Fallopian tube (tissue), 1 donor: Measurements from ENCODE around the gene TOGARAM1.

DNA sequence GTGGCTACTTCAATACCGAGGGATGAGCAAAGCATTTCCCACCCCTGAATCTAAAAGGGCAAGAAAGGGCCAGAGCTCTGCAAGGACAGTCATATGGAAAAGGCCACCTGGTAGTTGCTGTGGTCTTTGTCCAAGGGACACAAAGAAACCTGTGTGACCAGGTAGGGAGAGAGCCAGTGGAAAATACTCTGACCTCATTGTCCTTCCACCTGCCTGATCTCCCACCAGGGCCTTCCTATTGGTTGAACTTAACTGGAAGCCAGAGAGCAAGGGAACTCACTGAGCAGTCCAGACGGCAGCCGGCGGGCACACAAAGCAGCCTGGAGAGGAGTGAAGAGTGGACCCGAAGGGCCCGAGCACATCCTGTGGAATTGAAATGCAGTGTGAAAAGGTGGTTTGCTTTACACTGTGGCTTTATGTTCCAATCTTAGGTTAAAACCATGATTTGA, 120.8 kb downstream of the SLC25A21 start:
- PRO-cap: no peak

DNA sequence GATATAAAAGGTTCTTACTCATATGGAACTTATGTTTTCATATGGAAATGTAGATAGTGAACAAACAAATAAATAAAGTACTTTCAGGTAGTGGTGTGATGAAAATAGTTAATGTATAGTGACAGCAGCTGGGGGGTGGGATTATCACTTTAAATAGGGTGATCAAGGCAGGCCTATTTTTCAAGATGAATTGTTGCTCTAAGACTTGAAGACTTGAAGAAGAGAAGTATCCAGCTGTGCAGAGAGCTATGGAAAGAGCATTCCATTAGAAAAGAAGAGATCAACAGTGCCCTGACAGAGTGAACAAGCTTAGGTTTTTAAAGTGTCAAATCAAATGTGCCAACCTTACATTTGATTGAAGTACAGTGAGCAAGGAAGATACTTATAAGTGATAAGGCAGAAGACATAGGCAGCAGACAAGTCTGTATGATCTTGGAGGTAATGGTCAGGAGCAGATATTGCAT, 117.3 kb downstream of the MIPOL1 start:
- PRO-cap: no peak

- PRO-cap: no peak
These were observed 28.3 kb downstream of the FOXA1 start for GRCh38 chr14:37566502-37567493.

DNA sequence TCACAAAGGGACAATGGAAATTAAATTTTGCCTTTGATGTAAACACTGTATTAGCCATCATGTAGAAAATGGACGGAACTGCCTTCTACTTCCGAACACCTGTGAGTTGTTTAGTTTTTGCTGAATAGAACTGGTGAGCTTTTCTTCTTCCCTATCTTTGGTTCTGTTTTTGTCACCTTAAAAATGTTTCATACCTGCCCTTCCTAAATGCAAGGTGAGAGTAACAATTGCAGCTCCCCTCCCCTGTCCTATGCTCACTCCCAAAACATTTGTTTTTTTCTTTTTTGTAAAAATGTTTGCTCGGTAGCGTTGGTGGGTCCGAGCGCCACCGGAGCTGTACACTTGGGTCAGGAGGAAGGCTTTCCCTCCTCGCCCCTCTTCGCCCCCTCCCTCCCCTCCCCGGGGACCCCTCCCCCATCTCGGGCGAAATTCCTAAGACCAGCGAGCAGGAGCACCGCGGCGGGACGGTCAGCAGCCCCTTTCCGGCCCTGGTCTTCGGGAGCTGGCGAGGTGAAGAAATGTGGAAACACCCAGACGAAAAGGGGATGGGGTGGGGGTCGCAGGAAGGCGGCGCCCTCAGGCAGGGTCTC, 7.4 kb downstream of the FOXA1 start:
- PRO-cap: no peak

DNA sequence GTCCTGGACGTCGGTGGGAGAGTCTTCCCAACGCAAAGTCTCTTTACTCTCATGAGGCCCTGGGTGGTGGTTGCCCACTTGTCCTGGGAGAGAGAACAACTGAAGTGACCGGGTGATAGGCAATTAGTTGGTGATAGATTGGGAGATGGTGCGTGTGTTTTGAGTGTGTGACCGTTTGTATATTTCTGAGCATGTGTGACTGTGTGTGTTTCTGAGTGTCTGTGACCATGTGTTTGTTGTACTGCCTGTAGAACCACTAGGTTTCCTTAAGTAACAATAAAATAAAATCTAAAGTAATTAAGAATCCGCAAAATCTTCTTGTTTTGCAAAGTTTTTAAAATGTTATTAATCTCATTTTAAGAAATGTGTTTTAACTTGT, 1.0 kb downstream of the TTC6 start:
- PRO-cap: no peak

DNA sequence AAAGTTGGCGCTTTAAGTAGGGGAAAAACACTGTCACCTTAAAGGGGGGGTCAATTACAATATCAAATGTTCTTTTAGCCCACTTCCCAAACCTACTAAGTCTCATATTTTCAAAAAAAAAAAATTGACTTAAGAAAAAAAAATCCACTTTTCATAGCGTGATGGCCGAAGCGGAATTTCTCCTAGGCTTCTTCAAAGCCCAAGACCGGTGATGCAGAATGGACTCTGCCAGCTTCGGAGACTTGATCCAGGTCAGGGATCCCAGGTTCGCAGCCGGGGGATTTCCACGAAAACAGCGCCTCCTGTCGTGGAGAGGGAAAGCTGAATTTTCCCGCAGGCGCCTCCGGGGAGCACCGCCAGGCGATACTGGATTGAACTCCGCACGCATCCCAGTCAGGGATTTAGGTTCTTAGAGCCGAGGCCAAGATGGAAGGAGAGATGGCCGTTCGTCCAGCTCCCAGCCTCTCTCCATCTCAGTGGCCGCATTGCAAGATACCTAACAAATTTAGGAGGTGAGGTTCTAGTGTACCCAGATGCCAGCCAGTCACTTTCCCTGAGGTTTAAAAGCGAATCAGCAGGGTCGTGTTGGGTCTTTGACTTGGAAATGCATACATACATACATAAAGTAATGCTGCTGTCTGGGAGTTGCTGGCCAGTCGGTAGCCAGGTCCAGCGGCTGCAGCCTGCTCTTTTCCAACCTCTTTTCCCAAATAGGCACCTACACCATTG, 2.2 kb downstream of the TTC6 start:
- PRO-cap: no peak

- PRO-cap: no peak
These were observed 305.6 kb upstream of the SSTR1 start for GRCh38 chr14:37902002-37902558.

GRCh38 chr14:38190726-38191193, 16.9 kb upstream of the SSTR1 start:
- PRO-cap: no peak

- PRO-cap: no peak
These were observed 3.8 kb downstream of the SSTR1 start for GRCh38 chr14:38211411-38211905.

DNA sequence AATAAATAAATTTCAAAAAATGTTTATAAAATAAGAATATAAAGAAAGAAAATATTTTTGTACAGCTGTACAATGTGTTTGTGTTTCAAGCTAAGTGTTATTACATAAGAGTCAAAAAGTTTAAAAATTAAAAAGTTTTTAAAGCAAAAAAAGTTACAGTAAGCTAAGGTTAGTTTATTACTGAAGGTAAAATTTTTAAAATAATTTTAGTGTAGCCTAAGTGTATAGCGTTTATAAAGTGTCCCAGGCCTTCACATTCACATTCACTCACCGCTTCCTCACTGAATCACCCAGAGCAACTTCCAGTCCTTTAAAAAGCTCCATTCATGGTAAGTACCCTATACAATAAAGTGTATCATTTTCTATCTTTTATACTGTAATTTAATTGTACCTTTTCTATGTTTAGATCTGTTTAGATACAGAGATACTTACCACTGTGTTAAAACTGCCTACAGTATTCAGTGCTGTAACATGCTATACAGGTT, 3.9 kb downstream of the CLEC14A start:
- PRO-cap: no peak

GRCh38 chr14:39169190-39169764, 856 bp downstream of the TRAPPC6B start:
- PRO-cap: unidirectional peak, plus-strand start at chr14:39169654

DNA sequence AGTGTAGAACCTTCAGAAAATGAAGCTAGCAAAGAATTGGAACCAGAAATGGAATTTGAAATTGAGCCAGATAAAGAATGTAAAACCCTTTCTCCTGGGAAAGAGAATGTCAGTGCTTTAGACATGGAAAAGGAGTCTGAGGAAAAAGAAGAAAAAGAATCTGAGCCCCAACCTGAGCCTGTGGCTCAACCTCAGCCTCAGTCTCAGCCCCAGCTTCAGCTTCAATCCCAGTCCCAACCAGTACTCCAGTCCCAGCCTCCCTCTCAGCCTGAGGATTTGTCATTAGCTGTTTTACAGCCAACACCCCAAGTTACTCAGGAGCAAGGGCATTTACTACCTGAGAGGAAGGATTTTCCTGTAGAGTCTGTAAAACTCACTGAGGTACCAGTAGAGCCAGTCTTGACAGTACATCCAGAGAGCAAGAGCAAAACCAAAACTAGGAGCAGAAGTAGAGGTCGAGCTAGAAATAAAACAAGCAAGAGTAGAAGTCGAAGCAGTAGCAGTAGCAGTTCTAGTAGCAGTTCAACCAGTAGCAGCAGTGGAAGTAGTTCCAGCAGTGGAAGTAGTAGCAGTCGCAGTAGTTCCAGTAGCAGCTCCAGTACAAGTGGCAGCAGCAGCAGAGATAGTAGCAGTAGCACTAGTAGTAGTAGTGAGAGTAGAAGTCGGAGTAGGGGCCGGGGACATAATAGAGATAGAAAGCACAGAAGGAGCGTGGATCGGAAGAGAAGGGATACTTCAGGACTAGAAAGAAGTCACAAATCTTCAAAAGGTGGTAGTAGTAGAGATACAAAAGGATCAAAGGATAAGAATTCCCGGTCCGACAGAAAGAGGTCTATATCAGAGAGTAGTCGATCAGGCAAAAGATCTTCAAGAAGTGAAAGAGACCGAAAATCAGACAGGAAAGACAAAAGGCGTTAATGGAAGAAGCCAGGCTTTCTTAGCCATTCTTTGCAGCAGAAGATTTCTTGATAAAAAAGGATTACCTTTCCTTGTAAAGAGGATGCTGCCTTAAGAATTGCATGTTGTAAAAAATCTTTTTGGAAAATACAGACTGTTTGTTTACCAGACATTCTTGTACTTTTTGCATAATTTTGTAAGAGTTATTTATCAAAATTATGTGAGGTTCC, 6.3 kb downstream of the PNN start:
- PRO-cap: no peak

GRCh38 chr14:39188199-39188752, 13.2 kb downstream of the PNN start:
- PRO-cap: no peak

- PRO-cap: unidirectional peak, plus-strand start at chr14:39265331
These were observed 31.3 kb downstream of the MIA2 start for GRCh38 chr14:39264990-39265454.

DNA sequence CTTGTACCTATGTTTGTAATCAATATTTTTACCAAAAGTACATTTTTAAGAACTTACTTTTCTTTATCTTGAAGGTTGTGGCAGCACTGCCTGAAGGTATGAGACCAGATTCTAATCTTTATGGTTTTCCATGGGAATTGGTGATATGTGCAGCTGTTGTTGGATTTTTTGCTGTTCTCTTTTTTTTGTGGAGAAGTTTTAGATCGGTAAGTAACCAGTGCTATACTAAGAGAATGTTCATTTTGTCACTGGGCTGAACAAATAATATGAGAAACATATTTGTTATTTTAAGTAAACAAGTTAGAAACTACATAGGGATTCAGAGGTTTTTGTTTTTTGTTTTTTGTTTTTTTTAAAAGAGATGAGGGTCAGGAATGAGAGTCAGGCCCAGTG, 43.1 kb downstream of the MIA2 start:
- PRO-cap: no peak

GRCh38 chr14:41597907-41598106, 8.9 kb upstream of the LRFN5 start:
- PRO-cap: no peak

- PRO-cap: no peak
These were observed 381.9 kb downstream of the LRFN5 start for GRCh38 chr14:41988594-41989050.

DNA sequence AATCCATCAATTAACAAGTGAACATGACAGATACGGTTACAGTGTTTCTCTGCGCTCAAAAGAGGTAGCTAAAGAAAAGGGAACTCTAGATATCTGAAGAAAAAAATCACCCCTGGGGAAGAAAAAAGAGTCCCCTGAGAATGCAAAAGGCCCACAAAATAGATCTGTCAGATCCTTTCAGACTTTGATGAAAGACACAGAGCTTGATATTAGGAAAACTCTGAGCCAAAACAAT, 422.0 kb downstream of the LRFN5 start:
- PRO-cap: no peak

DNA sequence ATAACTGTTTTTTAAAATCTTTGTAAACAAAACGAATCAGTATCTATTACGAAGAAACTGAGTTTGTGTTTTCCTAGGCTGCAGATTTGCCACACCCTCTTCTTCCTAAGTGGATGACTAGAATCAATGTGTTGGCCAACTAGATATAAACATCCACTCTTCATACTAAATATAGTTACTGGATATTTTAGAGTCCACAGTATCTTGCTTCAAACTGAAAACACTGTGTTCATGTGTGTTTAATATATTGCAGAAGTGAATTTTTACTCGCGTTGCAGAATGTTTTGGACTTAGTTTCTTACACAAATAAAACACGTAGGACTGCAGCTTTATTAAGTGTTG, 1.5 kb downstream of the C14orf28 start:
- PRO-cap: no peak

- PRO-cap: bidirectional peak, plus-strand start at chr14:44962213, minus-strand start at chr14:44961938; bidirectional peak, plus-strand start at chr14:44962531, minus-strand start at chr14:44962450; bidirectional peak, plus-strand start at chr14:44962858, minus-strand start at chr14:44962751
These were observed at the start of gene TOGARAM1 for GRCh38 chr14:44962071-44963225. TOGARAM1 (plus strand) TSS chr14:44962190.